Sciatic nerve (tissue), 1 donor: Measurements from ENCODE around the genes ADCY2, TAS2R1 and ANKRD33B.

GRCh38 chr5:5460375-5460971 is 38.0 kb downstream of the ICE1 start:
- PRO-cap, result no peak

DNA sequence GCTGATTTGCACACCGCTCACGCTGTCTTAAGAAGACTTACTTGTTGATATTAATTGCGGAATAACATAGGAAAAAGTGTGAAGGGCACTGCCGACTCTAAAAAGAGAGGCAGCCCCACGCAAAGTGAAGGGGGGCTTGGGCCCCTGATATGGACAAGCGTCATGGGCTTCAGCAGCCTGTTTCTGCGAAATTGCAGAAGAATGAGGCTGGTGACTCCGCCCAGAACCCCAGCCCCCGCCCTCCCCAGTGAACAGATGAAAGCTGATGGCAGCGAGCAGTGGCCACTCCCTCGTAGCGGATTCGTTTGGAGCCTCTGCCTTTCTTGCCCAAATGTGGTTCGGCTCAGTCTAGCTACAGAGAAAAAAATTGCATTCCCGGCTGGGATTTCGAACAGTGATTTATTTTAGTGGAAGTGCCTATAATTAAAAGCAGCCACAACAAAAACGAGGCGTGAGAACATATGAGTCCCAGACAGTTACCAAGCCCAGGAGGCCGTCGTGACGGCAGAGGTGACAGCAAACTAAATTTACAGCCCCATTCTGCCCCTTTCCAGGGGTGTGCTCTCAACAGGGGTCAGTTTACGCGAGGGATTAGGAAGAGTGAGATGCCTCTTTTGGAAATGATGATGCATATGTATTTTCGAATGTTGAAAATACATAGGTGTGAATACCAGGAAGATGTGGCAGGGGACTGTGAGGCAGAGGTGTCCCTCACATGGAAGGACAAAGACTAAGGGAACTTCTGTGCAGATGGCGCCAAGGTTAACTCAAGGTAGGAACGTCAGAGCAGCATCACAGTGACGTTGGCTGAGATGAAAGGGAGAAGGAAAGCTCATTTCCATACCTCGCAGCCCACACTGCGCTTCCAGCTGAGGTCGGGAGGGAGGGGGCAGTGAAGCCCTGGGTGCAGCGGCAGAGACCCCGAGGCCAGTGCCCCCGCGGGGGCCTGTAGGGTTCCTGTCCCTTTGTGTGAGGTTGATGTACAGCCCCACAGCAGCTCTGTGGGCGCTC is 150.1 kb downstream of the ICE1 start:
- PRO-cap, result no peak

DNA sequence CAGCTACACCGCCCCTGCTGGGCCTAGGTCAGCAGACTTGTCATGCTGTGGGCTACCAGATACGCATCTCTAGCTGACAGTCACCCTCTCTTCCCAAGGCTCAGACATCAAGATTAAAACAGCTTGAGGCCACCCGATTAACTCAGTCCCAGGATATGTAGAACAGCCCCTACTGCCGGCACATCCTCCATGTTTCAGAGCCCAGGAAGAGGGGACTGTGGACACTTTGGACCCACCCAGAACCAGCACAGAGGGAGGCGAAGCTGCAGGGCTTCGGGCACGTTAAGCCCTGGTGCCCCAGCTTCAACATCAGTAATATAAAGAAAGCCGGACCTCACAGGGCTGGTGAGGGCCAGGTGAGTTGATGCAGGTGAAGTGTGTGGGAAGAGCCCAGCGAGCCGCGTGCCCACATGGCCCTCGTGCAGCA is 8.0 kb downstream of the MED10 start:
- PRO-cap, result no peak

DNA sequence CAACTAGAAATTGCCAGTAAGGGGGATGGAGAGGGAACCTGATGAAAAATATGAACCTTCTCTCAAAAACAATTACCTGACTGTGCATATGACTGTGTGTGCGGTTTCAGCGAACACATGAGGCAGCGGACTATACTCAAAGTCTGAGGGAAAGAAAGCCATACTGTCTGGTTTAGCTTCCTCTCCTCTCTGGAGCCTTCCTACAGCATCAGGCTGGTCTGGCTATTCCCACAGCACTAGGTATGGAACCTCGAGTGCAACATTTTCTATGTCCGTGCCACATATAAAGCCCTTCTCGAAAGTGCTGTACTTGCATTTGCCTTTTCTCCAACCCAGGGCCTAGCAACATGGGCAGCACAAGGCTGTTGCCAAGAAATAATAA is 890 bp downstream of the MED10 start:
- PRO-cap, result no peak

DNA sequence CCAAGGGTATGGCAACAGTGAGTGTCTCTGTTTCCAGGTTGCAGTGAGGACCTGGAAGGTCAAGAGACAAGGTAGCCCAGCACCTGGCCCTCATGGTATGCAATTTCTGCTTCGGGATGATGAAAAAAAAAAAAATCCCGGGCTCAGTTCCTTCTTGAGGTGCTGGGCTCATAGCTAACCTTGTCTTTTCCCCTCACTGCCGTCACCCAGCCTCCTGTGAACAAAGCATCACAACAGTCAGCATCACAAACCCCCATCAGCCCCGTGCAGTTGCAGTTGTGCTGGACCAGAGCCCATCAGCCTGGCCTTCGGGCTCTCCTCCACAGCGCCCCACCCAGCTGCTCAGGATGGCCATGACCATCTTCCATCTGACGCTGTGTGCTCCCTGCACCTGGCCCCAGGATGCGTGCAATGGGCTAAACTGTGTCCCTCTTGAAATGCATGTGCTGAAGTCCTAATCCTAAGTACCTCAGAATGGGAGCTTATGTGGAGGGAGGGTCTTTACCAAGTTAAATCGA is 48.2 kb downstream of the NSUN2 start:
- PRO-cap, result no peak

DNA sequence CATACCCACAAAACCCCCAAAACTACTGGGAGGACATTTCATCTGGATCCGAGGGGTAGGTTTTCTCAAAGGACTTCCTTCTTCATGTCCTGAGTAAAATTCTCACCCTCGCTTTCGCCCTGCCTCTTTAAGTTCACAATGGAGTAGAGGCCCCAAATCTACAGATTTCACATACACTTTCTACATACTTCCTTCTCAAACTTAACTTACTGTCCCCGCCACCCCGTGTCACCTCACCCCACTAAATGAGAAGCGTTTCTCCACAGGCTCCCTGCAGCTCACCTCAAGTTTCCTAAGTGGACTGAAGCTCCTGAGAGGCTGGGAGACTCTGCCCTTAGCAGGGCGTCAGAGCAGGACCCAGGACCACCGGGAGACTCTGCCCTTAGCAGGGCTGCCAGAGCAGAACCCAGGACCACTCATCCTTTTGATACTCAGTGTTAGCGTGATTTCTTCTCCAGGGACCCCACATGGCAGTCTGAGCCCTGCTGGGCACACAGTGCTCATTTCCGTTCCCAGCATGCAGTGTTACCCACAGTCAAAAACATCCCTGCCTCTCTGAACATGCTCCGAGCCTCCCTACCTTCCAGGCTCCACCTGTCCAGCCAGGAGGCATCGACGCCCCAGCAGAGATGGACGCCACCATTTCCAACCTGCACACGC is 32.4 kb downstream of the NSUN2 start:
- PRO-cap, result no peak

DNA sequence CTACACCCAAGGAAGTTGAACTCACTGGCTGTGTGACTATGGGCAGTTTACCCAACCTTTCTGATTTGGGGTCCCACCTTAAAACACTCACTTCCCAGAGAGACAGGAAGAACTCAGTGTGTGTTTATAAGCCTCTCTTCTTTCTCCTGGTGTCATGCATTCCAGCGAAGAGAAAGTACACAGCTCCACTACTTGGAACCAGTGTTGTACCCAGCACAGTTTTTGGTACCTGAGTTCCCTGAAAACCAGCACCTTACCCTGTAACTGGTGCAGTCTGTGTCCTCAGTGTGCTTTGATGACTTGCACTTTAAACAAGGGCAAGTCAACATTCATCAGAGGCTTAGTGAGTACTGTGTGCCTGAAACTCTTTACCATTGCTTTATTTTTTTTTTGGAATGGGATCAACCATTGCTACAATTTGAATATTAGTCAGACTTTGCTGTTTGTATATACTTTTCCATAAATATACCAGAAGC is 1.7 kb downstream of the SRD5A1 start:
- PRO-cap, result no peak

DNA sequence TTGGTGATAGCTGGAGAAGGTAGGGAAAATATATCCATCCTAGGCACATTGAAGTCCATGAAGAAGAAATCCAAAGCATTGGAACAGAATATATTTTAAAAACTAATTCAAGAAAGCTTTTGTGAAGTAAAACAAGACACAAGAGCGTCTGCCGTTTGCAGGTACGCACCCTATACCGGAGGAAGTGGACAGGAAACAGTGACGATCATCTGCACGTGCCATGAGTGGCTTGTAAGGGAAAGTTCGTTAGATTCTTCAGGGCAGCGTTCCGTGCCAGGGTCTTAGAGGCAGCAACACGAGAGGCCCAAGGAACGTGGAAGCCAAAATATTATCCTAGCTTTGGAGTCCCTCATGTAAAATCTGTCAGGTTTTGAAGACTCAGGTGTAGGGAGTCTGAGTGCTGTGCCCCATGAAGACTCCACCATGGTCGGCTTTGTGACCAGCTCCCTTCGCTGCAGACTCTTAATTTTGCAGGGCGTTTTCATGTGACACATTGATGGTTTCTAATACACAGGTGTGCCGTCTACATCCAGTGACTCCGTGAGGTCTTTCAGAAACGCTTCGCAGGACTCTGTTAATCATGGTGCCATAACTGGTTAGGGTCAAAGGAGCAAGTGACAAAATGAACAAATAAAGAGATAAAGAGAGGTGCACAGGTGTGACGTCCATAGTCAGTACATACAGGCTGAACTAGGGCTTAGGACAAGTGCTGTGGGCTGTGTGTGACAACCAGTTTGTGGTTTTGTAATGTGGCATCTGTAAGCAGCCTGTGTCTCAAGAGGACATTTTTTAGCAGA is 26.4 kb downstream of the SRD5A1 start:
- PRO-cap, result no peak

DNA sequence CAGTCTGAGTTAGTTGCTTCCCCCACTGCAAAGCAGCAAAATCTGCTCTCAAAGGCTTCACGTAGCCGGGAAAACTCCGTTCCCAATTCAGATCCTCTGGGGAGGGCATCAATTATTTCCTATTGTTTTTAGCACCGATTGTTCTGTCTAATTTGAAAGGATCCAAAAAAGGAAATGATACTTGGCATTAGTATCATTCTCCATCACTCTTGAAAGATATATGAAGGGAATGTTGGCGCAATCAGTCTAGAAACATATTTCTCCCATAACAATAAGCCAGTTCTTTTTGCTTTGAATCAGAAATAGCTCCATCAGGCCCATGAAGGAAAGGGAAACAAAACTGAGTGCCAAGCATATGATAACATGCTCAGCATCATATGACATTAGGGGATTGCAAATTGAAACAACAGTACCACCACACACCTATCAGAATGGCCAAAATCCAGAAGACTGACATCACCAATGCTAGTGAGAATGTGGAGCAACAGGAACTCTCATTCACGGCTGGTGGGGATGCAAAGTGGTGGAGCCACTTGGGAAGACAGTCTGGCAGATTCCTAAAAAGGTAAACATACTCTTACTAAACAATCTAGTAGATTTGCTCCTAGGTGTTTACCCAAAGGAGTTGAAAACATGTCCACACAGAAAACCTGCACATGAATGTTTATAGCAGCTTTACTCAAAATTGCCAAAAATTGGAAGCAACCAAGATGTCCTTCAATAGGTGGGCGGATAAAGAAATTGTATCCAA is 39.9 kb downstream of the SRD5A1 start:
- PRO-cap, result no peak

- PRO-cap, result no peak
These were observed 155.1 kb downstream of the TENT4A start for GRCh38 chr5:6868259-6868765.

GRCh38 chr5:7395409-7396529 is at the start of gene ADCY2:
Gene ADCY2, plus strand, starts transcription at chr5:7396138.
- PRO-cap, result unidirectional peak, plus-strand start at chr5:7396234

- PRO-cap, result no peak
These were observed at the start of gene TAS2R1 for GRCh38 chr5:9630258-9630773. Gene TAS2R1, minus strand, starts transcription at chr5:9630351.

DNA sequence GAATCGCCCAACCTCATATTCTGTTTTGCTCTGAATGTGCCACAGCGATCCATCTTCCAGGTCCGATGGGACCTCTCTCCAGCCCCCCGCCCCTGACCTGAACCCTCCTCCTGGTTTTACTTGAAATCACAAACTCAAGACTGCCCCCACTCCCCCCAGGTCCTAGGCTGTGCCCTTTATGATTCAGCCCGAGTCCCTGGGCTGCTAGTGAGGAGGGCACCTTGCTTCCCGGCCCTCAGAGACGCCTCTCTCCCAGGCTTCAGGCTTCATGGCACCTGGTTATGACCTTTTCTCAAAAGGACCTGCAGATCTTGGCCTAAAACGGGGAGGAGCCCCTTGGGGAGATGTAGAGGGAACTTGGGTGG is 110.5 kb downstream of the ATPSCKMT start:
- PRO-cap, result no peak

GRCh38 chr5:10255230-10256178 is 5.4 kb downstream of the CCT5 start:
- PRO-cap, result no peak

- PRO-cap, result no peak
These were observed 15.4 kb downstream of the CCT5 start for GRCh38 chr5:10265182-10266101.

DNA sequence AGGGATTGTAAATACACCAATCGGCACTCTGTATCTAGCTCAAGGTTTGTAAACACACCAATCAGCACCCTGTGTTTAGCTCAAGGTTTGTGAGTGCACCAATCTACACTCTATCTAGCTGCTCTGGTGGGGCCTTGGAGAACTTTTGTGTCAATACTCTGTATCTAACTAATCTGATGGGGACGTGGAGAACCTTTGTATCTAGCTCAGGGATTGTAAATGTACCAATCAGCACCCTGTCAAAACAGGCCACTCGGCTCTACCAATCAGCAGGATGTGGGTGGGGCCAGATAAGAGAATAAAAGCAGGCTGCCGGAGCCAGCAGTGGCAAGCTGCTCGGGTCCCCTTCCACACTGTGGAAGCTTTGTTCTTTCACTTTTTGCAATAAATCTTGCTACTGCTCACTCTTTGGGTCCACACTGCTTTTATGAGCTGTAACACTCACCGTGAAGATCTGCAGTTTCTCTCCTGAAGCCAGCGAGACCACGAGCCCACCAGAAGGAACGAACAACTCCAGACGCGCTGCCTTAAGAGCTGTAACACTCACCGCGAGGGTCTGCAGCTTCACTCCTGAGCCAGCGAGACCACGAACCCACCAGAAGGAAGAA is 22.4 kb downstream of the MARCHF6 start:
- PRO-cap, result no peak

DNA sequence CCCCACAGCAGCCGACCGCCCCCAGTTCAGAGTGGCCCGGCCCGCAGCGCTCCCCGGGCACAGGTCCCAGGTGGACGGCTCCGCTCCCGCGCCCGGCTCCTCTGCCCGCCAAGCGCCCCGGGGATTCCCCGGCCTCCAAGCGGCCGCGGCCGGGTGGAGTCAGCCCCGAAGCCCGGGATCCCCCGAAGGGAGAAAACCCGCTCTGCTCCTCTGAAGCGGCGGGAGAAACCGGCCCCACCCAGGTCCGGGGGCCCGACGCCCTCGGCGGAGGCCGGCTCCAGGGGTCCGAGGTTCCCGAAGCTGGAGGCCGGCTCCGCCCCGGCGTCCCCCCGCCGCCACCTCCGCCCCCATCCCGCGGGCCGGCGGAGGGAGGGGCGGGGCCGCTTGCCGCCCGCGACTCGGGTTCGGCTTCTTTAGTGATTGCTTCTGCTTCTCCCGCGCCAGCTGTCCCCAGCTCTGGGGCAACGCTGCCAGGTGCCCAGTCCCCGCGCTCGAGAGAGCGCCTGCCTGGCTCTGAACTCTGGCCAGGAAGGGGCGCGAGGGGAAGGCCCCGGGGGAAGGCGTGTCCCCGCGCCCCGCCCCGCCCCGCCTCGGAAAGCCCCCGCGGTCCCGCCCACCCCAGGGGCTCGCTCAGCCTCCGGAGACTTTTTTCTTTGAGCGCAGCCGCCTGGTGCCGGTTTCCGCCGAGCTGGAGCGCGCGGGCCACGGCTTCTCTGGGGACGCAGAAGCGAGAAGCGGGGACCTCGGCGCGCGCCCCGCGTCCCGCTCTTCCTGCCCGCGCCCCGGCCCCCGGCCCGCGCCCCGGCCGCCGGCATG is at the start of gene ANKRD33B:
Gene ANKRD33B, plus strand, starts transcription at position 416 of the 816 bp plus-strand sequence.
- PRO-cap, result bidirectional peak, plus-strand start at position 676 of the sequence, minus-strand start at position 515 of the sequence

- PRO-cap, result no peak
These were observed 1.4 kb downstream of the ANKRD33B start for GRCh38 chr5:10565296-10565656.

GRCh38 chr5:10631653-10632024 is 67.8 kb downstream of the ANKRD33B start:
- PRO-cap, result no peak

DNA sequence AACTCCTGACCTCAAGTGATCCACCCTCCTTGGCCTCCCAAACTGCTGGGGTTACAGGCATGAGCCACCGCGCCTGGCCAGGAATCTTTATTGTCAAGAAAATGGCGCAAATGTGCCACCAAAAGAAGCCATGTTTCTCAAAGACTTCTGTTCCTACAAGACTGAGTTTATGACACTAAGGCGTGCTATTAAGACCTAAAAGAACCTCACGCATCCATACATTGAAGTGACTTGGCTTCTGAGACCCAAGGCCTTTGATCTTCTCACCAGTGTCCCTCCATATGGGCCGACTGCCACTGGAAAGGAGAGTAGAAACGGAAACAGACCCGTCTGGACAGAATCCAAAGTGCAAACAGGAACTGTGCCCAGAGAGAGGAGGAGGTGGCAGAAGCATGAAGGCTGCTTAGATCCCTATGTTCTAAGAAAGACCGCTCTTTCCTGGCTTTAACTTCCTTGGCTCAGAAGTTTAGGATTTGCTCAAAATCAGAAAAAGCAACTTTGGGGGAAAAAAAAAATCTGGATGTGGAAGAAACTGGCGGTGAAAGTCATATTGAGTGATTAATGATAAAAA is 973 bp downstream of the DAP start:
- PRO-cap, result bidirectional peak, plus-strand start at position 368 of the sequence, minus-strand start at position 303 of the sequence